AG04450 (cell line): ENCODE measurements around a stretch of chr13.

GRCh38 chr13:31377714-31378326, 178.0 kb downstream of the B3GLCT start:
- CAGE, long polyA plus RNA, result no peak
- RRBS, result no CpG with 5 or more reads among the region's 2 CpGs

GRCh38 chr13:31926869-31927652, 104.5 kb upstream of the FRY start:
- CAGE, long polyA plus RNA, result no peak
- RRBS, result no CpG with 5 or more reads among the region's 9 CpGs

- CAGE, long polyA plus RNA, result no peak
- RRBS, result no CpG with 5 or more reads among the region's 2 CpGs
These were observed 47.9 kb upstream of the FRY start for GRCh38 chr13:31983580-31984084.

GRCh38 chr13:32016049-32016864, 15.3 kb upstream of the FRY start:
- CAGE, long polyA plus RNA, result no peak
- RRBS, result no CpG with 5 or more reads among the region's 3 CpGs

- CAGE, long polyA plus RNA, result no peak
- RRBS, result no CpG with 5 or more reads among the region's 1 CpG
These were observed 118.7 kb downstream of the FRY start for GRCh38 chr13:32150312-32150599.

GRCh38 chr13:32254752-32255743, 60.1 kb downstream of the ZAR1L start:
- CAGE, long polyA plus RNA, result no peak
- RRBS, result no CpG with 5 or more reads among the region's 11 CpGs

DNA sequence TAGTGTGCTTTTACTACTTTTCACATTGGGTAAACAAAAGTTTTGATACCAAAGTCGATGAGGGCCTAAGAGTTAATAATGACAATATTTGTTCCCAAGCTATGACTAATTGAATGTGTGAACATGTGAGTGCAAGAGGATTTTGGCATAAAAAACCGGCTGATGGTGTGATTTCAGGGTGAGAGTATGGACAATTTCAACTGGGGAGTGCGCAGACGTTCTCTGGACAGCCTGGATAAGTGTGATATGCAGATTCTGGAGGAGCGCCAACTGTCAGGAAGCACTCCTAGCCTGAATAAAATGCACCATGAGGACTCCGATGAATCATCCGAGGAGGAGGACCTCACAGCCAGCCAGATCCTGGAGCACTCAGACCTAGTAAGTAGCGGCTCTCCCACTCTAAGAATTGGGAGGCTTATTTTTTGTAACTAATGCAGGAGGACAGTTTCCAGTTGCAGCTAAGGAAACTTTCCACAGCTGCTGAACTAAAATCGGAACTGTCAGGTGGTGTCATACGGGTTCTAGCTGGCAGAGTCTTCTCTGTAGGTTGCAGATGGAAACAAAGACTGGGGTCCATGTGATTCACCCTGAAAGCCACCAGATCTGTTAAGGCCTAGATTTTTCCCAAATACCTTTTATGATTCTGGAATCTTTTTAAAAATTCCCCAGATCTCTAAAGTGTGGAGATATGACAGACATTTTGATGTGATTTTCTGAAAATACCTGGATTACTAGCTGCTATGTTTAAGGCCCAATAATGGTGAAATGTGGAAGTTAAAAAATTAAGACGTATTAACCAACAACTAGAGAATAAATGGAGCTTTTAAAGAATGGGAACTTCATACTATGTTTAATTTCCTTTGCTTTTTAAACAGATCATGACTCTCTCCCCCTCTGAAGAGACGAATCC, 53.5 kb downstream of the ZAR1L start:
- CAGE, long polyA plus RNA, result no peak
- RRBS, result no CpG with 5 or more reads among the region's 12 CpGs

- CAGE, long polyA plus RNA, result no peak
- RRBS, result no CpG with 5 or more reads among the region's 9 CpGs
These were observed 24.4 kb downstream of the ZAR1L start for GRCh38 chr13:32290710-32291249.

DNA sequence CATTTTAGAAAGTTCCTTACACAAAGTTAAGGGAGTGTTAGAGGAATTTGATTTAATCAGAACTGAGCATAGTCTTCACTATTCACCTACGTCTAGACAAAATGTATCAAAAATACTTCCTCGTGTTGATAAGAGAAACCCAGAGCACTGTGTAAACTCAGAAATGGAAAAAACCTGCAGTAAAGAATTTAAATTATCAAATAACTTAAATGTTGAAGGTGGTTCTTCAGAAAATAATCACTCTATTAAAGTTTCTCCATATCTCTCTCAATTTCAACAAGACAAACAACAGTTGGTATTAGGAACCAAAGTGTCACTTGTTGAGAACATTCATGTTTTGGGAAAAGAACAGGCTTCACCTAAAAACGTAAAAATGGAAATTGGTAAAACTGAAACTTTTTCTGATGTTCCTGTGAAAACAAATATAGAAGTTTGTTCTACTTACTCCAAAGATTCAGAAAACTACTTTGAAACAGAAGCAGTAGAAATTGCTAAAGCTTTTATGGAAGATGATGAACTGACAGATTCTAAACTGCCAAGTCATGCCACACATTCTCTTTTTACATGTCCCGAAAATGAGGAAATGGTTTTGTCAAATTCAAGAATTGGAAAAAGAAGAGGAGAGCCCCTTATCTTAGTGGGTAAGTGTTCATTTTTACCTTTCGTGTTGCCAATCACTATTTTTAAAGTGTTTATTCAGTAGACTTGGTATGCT, 25.4 kb downstream of the BRCA2 start:
- CAGE, long polyA plus RNA, result no peak
- RRBS, result no CpG with 5 or more reads among the region's 5 CpGs

DNA sequence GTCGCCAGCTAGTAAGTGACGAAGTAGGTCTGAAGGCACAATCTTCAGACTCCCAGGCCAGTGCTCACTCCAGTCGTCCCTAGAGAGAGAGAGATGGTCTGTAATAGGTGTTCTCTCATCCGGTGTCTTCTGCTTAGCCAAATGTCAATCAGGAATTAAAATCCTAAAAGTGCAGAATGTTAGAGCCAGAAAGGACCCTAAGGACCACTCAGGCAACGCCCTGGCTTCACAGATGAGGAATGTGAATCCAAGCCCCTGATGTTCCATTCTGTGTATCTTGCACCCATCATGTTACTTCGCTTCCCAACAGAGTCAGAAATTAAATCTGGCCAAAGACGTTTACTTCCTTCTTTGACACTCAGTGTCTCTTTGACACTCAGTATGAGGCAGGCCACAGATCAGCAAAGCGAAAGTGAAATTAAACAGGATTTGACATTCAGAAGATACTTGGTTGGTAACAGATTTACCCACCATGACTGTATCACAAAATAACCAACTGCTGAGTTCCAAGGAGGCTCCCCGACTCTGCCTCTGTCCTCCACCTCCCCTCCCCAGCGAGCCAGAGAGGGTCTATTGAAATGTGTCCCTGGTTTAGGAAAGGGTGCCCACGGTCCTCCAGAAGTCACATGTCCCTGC, 1.9 kb downstream of the N4BP2L1 start:
- CAGE, long polyA plus RNA, result no peak
- RRBS, result no CpG with 5 or more reads among the region's 11 CpGs

DNA sequence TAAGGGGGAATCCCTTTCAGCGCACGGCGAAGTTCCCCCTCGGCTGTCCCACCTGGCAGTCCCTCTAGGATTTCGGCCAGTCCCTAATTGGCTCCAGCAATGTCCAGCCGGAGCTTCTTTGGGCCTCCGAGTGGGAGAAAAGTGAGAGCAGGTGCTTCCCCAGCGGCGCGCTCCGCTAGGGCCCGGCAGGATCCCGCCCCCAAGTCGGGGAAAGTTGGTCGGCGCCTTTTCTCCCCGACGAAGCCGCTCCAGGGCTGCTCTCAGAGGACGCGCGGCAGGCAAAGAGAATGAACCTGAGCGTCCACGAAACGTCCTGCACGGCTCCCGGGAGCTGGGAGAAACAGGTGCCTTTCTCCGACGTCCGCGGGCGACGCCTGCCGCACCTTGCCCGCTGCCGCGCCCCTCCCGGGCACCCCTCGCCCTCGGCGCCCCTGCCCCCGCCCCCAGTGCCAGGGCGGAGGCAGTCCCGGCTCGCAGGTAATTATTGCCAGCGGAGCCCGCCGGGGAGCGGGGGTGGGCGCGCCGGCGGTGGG, 320 bp upstream of the KL start:
- CAGE, long polyA plus RNA, result no peak
- RRBS, result 5% methylated on average over 23 of the region's 53 CpGs

DNA sequence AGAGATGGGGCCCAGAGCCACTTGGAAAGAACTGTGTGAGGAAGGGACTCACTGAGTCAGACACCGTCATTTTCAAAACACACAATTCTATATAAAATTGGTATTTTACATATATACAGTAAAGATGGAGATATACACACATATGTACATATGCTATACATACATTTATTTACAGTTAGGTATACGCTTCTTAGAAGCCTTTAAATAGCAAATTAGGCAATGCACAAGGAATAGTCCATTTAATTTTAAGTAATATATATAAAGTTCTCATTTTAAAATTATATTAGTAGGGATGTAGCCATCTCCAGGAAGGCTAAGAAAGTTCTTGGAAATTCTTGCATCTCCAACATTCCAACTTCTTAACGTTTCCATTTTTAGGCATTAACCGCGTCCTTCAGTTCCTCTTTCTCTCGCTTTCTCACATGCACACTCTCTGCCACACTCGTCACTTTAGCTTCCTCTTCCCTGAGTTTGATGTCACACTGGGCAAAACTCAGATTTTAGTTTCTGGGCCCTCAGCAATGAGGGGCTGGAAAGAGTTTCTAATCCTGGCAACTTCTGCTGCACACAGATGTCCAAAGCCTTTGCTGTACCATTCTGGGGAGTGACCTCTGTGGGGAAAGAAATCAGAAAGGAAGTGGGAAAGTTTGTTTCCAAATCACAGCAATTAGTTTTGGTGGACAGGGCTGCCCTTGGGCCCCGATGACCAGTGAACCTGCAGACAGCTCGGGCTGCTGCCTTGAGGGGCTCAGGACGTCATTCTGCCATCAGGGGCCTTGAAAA, 89.1 kb downstream of the KL start:
- CAGE, long polyA plus RNA, result no peak
- RRBS, result no CpG with 5 or more reads among the region's 10 CpGs

DNA sequence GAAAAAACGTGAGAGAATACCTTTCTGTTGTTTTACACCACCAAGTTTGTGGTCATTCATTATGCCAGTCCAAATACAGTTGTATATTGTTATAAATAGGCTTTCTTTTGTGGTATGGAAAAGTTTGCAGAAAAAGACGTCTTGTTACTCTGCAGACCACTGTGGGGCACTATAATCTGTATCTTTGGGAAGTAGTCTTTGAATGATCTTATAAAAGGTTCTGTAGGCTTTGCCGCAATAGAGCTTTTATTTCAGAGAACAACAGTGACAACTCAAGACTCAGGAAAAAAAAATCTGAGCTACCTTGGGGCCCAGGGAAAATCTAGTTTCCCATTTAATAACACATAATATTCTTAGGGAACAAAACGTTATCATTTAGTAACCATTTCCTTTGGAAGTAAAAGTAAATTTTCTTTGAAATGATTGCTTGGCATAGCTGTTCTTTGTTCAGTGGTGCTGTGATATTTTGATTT, 17.7 kb upstream of the RFC3 start:
- CAGE, long polyA plus RNA, result no peak
- RRBS, result no CpG with 5 or more reads among the region's 4 CpGs

GRCh38 chr13:34019673-34020306, 201.8 kb downstream of the RFC3 start:
- CAGE, long polyA plus RNA, result no peak
- RRBS, result 100% methylated on average over 1 of the region's 7 CpGs

GRCh38 chr13:34153303-34153882, 335.4 kb downstream of the RFC3 start:
- CAGE, long polyA plus RNA, result no peak
- RRBS, result no CpG with 5 or more reads among the region's 10 CpGs

- CAGE, long polyA plus RNA, result no peak
- RRBS, result no CpG with 5 or more reads among the region's 3 CpGs
These were observed 182.0 kb downstream of the NBEA start for GRCh38 chr13:35124113-35124394.

DNA sequence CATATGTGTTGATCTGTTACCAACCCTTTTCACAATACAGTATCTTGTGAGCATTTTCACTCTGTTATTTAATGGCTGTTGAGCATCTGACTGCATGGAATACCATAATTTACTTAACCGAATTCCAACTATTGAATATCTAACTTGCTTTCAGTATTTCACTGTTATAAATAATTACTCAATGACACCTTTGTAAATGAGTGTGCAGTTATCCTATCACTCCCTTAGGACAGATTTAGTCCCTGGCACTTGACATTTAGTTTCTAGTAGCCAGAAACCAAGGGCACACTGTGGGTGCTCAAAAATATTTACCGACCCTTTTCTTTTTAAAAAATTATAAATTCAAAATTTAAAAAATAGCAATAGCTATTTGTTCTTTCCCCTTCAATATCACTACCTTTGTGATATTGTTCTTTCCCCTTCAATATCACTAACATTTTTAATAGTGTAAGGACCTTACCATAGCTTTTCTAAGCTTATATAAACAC, 258.8 kb downstream of the DCLK1 start:
- CAGE, long polyA plus RNA, result no peak
- RRBS, result no CpG with 5 or more reads among the region's 2 CpGs

GRCh38 chr13:36131794-36132356, 693 bp upstream of the DCLK1 start:
- CAGE, long polyA plus RNA, result no peak
- RRBS, result no CpG with 5 or more reads among the region's 8 CpGs

DNA sequence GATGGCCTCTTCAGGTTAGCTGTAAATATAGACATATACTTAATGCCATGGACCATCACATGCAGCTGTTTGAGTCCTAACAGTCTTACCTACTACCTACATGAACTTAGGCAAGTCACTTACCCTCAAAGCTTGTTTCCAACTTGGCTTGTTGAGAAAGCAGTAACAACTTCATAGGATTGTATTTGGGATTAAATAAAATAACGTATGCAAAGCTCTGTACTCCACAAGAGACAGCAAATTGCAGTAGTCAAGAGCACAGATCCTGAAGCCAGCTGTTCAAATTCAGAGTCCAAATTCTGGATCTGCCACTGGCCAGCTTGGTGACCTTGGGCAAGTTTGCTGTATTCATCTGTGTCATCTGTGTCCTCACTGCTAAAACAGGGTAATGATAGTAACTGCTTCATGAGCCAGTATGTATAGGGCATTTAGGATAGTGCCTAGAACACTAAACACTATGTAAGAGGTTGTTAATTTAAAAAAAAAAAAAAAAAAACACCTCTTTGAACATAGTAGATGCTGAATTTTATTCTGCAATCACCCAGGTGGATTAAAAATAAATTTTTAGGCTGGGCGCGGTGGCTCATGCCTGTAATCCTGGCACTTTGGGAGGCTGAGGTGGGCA, 13.4 kb upstream of the SPART start:
- CAGE, long polyA plus RNA, result no peak
- RRBS, result no CpG with 5 or more reads among the region's 3 CpGs

DNA sequence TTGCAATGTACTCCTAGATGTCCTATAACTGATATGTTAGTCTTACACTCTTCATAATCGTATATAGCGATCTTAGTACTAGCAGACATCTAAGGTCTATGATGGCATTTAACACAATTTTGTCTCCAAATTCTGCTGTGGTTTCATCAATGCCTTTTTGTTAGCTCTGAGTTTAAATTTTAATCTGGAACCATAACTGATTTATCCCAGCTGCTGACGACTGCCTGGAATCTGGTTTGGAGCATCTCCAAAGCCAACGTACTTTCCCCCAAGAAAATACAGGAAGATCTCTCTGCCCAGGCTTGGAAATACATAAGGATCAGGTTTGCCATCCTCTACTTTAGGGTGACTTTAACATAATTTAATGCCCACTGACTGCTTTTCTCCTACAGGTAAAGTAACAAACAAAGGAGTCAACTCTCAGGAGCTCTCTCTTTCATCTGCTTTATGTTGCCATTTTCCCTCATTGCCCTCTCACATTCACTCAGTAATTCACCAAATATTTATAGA, 23.1 kb upstream of the SPART start:
- CAGE, long polyA plus RNA, result no peak
- RRBS, result no CpG with 5 or more reads among the region's 4 CpGs